T-cell (primary cell): ENCODE results near the gene PIGS.

- PRO-cap, 7 experiments, result no peak in any of the 7 experiments
These were observed 46.4 kb downstream of the KSR1 start for GRCh38 chr17:27502498-27503102.

GRCh38 chr17:27560460-27560974 lies 70.5 kb upstream of the LGALS9 start:
- PRO-cap, 7 experiments, result no peak in any of the 7 experiments

DNA sequence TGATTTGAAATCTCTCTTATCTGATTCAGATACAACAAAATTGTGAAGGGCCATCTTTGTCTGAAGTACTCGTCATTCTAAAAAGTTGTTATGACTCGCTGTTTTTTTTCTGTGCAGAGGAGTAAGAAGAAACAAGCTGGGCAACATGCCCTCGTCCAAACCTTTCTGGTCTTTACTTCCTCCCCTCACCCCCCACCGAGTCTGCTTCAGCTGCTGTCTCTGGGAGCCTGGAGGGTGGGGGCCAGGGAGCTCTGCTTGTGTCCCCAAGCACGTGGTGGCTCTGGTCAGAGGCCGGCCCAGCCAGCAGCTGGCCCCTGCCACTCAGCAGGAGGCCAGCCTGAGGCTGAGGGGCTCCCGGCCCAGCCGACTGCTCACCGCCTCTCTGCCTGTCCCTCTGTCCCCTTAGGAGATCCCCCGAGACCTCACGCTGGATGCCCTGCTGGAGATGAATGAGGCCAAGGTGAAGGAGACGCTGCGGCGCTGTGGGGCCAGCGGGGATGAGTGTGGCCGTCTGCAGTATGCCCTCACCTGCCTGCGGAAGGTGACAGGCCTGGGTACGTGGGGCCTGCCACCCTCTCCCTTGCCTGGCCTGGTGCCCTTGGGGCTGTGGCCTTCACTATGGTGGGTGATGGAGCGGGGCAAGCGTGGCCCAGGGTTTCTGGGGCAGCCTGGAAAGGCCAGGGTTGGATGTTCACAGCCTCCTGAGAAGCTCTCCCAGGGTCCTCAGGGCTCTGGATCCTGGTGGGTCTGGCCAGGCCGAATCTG lies 53.7 kb upstream of the LGALS9 start:
- PRO-cap, 7 experiments, result no peak in any of the 7 experiments

DNA sequence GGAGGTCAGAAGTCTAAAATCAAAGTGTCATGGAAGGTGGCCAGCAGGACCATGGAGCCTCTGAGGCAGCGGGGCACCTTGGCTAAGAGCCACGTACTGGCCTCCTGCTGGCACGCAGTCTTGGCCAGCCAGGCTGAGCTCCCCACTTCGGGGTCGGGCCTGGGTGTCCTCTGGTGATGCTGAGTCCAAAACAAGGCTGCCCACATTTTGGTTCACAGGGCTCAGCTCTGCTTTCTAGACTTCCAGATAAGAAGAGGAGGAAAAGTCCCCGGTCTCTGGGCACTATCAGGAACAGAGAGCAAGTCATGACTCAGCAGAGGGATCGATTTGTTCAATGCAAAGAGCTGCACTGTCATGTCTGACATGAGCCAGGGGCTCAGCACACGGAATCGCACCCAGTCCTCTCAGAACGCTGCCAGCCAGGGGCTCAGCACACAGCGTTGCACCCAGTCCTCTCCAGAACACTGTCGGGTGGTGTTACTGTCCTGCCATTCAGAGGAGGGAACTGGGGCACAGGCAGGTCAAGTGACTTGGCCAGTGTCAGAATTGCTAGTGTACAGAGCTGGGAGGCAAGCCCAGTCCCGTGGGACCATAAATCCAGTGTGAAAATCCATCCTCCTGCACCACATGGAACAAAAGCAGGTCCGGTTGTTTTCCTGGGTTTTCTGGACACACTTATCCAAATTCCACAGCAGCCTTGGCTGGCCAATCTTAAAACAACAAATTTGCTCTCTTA lies 2.5 kb downstream of the LGALS9 start:
- PRO-cap, 7 experiments, result no peak in any of the 7 experiments

DNA sequence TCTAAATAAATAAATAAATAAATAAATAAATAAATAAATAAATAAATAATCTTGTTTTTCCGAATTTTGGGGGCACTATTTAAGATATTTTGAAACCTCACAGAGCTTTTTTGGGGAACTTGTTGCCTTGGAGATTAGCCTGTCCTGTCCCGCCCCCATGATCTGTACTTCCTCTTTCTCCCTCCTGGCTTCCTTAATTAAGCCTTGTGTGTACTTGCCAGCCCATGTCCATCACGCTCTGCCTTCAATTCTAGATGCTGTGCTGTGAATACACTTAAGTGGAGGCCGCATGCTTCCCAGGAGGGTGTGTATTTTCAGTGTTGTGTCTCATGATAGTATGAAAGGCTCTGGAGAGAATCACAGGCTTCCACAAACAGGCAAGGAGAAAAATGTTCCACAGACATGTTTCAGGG lies 4.5 kb downstream of the LGALS9 start:
- PRO-cap, 7 experiments, result no peak in any of the 7 experiments

- PRO-cap, 7 experiments, result no peak in any of the 7 experiments
These were observed 15.4 kb downstream of the LGALS9 start for GRCh38 chr17:27646418-27646717.

DNA sequence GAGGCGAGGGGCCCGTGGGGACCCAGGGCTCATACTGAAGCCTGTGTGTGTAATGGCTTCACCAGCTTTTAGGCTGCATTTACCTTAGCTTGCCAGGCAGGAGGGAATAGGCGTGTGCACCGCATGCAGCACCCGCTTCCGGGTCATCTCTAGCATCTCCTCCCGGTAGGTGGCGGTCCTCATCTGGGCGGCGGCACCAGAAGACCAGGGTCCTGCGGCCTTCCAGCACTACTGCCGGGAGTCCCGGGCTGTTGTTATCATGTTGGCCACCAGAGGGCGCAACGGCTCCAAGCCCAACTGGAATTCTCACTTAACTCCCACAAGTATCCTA lies 23.6 kb downstream of the LGALS9 start:
- PRO-cap, 7 experiments, result no peak in any of the 7 experiments

- PRO-cap, 7 experiments, result peak in 7 of 7 experiments; most common plus-strand start chr17:28041760 (in 7)
These were observed 778 bp upstream of the NLK start for GRCh38 chr17:28041540-28042258.

DNA sequence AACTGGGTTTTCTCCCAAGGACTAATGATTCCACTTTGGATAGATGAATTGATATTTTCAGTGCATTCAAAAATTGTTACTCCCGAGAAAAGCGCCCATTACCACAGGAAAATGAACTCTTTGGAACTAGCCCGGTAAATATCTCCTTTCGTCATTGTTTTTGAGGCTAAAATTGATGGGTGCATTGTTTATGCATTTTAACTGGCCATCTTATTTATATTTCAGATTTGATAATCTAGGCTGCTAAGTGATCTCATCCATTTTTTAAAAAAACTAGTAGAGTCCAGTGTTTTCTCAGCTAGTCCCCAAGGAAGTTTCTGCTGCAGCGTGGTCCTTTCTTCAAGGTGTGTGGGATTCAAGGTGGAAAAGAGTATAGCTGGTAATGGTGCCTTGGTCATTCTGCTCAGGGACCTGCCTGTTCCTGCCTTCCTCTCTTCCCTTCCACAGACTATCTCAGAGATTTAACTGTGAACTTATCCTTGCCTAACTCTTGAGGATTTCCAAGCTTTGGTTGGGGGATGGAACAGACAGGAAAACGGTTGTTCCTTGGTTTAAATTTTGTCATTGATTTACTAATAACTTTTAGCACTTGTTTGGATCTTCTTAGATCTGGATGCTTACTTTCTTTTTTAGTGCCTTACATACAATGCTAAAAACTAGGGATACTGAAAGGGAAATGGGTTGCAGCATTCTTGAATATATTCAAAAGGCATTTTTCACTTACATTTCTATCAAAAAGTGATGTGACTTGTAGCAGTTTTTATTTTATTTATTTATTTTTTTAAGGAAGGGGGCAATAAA lies 2.0 kb downstream of the NLK start:
- PRO-cap, 7 experiments, result no peak in any of the 7 experiments

- PRO-cap, 7 experiments, result no peak in any of the 7 experiments
These were observed 44.8 kb downstream of the NLK start for GRCh38 chr17:28087027-28087998.

DNA sequence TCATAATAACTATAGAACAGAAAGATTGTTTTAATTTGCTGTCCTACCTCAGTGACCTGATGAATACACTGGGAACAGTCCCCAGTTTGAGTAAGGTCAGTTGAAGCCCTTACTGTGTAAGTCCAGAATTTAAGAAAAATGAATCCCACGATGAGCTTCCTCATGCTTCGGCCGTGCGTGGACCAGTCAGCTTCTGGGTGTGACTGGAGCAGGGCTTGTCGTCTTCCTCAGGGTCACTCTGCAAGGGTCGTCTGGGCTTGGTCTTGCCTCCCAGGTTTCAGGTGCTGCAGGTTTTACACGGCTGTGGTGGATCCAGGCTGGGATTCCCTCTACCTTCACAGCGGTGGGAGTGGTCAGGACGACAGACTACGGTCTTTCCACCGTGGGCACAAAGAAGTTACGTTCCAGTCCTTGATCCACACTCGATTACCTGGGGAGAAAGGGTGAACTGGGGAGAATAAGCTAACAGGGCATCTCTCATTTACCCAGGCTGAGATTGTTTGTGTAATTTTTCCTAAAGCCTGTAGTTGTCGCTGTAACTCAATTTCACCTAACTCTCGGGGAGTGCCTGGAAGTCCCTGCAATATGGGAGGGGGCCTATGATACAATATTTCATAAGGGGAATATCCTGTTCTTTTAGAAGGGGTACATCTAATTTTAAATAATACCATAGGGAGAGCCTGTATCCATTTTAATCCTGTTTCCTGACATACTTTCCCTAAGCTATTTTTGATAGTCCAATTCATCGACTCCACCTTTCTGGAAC lies 85.9 kb upstream of the TMEM97 start:
- PRO-cap, 7 experiments, result no peak in any of the 7 experiments

DNA sequence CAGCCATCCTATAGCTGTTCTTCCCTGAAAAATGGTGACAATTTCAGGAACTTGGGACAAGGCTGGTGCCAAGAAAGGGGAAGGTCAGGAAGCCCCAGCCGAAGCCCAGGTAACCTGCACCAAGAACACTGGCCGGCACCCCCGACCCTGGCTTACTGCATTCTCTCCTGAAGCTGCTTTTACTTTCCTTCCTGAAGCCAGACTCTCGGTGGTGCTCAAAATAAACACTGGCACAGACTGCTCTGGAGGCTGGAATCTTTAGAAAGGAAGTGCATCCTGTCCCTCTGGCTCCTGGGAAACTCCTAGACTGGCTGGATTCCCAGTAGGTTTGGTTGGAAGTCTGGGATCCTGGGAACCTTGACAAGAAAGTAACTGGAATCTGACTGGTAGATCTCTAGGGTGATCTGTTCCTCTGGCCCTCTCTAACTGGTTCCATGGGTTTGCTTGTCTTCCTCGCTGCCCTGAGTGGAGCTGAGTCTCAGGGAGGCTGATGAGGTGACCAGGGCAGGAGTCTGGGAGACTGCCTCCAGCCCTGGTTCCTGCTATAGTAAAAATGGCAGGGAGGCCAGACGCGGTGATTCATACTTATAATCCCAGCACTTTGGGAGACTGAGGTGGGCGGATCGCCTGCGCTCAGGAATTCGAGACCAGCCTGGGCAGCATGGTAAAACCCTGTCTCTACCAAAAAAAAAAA lies 3.0 kb downstream of the TNFAIP1 start:
- PRO-cap, 7 experiments, result no peak in any of the 7 experiments

- PRO-cap, 7 experiments, result peak in 7 of 7 experiments; most common plus-strand start chr17:28571698 (in 4); most common minus-strand start chr17:28571869 (in 7)
These were observed at the start of gene PIGS for GRCh38 chr17:28571332-28572101. TSS of gene PIGS (minus strand) at chr17:28571524.

- PRO-cap, 7 experiments, result no peak in any of the 7 experiments
These were observed 510 bp downstream of the SPAG5 start for GRCh38 chr17:28598197-28598832.

DNA sequence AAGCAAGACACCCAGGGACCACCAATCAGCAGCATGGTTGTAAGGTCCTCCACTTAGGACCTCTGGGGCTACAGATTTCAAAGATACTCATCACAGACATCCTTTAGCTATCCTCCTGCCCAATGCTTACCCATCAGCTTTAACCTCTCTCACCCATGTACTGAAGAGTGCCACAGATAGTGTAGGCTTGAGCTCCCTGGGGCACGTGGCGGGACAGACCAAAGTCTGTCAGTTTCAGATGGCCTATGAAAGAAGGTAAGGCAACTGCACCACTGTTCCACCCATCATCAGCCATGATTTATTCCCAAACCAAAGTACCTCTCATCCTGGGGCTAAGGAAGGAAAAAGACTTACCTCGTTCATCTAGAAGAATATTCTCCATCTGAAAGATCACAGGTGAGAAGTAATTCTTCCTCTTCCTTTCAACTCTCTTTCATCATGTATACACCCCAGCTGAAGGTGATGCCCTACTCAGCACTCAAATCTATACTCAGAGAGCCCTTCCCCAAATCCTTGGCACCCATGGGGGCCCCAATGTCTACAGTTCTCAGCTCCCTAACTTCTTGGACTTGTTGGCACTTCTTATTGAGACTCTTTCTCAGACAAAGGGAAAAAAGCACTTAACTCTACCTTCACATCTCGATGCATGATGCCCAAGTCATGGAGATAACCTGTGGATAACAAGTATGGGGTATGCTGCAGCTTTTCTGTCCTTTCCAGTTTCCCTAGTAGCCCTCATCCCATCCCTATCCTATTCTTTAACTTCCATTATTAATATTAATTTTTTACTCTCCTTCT lies 2.4 kb downstream of the RSKR start:
- PRO-cap, 7 experiments, result no peak in any of the 7 experiments

DNA sequence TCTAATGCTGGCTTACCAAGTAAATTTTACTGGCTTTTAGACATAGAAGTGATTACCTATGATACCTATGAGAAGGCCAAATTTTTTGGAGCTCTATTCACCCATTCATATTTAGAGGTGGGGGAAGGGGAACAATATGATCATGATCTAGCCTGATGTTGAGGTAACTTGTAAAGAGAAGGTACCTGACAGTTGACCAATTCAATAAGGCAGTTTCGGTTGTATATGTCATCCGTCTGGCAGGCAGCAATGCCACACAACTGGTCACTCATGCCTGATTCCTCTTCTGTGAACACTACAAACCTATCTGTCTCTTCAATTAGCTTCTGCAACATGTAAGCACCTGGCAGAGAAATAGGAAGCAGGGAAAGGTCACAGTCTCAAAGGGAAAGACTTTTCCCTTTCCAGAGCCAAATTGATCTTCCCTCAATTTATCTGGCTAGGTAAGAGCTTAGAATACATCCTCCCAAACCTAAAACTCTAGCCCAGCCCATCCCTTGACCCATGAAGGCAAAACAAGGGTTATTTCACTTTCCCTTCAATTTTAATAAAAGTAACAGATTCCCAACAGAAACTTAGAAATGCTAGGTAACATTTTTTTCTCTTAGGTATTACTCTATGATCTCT lies 10.2 kb upstream of the RSKR start:
- PRO-cap, 7 experiments, result no peak in any of the 7 experiments

DNA sequence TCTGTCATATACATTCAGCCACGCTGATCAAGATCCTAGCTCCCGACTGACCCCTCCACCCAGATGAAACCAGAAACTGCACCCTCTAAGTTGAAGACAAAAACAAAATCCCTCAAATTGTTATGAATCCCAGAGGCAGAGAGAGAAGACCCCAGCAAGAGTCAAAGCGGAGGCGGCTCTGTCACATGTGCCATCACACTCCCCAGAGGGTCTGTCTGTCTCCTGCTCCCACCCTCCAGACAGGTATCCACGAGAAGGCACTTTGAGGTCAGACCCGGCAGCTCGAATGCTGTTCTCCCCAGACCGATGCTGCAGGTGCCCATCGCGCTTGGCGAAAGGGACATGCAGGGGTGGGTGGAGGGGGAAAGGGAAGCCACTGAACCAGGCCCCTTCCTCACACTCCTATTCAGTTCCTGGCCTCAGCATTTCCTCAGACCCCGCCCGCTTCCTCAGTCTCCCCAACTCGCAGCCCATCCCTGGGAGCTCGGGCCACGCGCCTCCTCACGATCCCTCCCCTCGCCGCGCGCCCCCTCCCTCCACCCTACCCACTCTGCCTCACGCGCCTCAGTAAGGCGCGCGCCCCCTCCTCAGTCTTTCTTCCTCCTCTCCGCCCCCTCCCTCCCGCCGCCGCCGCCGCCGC lies 511 bp downstream of the BLTP2 start:
- PRO-cap, 7 experiments, result no peak in any of the 7 experiments

DNA sequence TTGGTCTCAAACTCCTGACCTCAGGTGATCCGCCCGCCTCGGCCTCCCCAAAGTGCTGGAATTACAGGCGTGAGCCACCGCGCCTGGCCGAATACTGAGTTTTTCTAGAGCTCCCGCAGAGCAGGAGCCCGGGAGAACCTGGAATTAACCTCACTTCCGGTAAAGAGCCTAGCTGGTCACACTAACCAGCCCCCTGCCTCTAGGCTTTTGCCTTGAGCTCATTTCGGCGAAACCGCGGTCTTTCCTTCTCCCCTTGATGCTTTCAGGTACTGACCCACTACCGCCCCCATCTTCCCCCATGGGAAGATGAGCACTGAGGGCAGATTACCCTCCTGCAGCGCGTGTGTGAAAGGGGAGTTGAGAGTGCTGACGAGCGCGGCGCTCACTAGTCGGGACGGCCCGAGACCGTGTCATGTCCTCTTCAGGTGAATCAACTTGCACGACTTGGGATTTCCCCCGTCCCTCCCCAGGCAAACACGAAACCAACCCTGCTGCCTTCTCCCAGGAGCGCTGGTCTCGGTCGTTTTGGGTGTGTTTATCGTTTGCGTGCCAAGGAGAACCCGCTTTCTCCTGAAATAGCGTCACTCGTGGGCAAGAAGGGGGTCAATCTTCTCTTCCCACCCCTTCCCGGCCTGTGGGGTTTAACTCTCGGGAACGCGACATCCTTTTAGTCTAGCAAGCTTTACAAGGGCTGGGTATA lies 606 bp upstream of the NEK8 start:
- PRO-cap, 7 experiments, result peak in 7 of 7 experiments; most common plus-strand start position 504 of the sequence (in 7); most common minus-strand start position 315 of the sequence (in 5)

GRCh38 chr17:28909858-28911183 lies 7.4 kb upstream of the DHRS13 start:
- PRO-cap, 7 experiments, result no peak in any of the 7 experiments

DNA sequence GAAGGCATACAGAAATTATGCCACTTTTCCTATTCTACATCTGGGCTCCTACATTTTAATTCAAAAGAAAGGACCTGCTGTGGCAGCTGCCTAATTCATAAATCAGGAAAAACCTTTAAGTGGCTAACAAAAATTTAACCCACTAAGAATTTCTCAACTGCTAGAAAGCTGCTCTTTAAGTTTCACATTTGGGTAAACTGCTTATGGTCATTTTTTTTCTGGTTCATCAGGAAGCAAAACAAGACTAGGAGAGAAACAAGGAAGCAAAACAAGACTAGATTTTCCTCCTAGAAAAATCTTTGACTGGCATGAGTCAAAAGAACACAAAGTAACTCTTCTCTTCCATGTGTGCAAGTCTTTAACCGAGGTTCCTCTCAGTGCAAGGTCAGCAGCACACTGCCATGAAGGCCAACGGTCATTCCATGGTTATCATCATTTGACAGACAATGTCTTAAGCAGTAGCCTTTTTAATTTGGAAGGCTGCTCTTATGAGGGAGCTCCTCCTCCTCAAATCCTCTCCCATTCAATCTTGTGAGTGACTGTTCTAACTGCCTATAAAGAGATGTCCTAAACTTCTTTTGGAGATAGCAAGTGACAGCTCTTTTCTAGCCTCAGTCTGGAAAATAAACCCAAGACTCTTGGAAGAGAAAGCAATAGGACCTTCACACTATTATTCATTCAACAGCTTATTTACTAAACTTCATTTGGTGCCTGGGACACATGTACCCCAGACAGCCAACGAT lies 15.4 kb upstream of the DHRS13 start:
- PRO-cap, 7 experiments, result peak in 1 of 7 experiments; most common minus-strand start position 528 of the sequence (in 1)